Measurements from ENCODE around the genes HARS2, PCDHA1, PCDHA7, PCDHB3, PCDHGA4, PCDHGB3 and PCDHGB4.

GRCh38 chr5:140674592-140675242, 1.3 kb upstream of the DND1 start:
- PRO-cap, 3 experiments, result no peak in any of the 3 experiments
- RRBS, result no CpG with 5 or more reads among the region's 7 CpGs

DNA sequence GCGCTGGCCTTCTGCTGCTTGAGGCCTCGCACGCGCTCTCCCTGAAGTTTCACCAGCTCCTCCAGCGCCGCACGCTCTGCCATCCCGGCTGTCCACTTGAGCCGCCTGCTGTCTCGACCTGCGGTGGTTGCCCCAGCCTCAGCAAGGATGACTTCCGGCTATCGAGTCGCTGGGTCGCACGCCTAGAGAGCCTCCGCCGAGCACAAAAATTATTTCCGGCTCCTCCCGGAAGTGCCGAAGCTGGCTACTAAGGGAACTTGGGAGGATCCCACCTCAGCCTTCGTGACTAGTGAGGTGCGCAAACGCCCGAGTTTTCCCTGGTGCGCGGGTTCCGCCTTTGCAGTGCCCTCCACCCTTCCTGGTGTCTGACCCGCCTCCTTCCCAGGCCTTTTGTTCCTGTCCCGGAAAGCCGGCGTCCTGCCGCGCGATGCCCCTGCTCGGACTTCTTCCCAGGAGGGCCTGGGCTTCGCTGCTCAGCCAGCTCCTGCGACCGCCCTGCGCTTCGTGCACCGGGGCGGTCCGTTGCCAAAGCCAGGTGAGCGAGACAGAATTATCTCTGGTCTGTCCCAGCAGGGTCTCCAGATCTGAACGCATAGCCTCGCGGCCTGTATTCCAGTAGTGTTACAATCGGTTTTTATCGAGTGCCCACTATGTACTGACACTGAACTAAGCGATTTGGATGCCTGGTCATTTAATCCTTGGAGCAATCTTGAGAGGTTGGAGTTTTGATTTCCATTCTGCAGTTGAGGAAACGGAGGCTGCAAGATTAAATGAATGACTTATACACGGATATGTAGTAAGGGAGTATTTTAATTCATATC, at the start of gene HARS2:
HARS2 (plus strand) TSS at position 234 of the 821 bp plus-strand sequence.
- PRO-cap, 3 experiments, result peak in 3 of 3 experiments; most common plus-strand start position 231 of the sequence (in 2); most common minus-strand start position 98 of the sequence (in 3)
- RRBS, result 1% methylated on average over 23 of the region's 53 CpGs

- PRO-cap, 3 experiments, result no peak in any of the 3 experiments
- RRBS, result no CpG with 5 or more reads among the region's 10 CpGs
These were observed 8.0 kb downstream of the ZMAT2 start for GRCh38 chr5:140708090-140708725.

GRCh38 chr5:140785943-140786415, at the start of gene PCDHA1:
TSS of gene PCDHA1 (plus strand) at chr5:140786140.
- PRO-cap, 3 experiments, result no peak in any of the 3 experiments
- RRBS, result 13% methylated on average over 2 of the region's 11 CpGs

GRCh38 chr5:140834020-140834399, at the start of gene PCDHA7:
TSS of gene PCDHA7 (plus strand) at chr5:140834269.
- PRO-cap, 3 experiments, result no peak in any of the 3 experiments
- RRBS, result no CpG with 5 or more reads among the region's 9 CpGs

DNA sequence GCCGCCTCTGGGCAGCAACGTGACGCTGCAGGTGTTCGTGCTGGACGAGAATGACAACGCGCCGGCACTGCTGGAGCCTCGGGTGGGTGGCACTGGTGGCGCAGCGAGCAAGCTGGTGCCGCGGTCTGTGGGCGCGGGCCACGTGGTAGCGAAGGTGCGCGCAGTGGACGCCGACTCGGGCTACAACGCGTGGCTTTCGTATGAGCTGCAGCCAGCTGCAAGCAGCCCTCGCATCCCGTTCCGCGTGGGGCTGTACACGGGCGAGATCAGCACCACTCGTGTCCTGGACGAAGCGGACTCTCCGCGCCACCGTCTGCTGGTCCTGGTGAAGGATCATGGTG, 1.9 kb downstream of the PCDHA8 start:
- PRO-cap, 3 experiments, result no peak in any of the 3 experiments
- RRBS, result no CpG with 5 or more reads among the region's 37 CpGs

DNA sequence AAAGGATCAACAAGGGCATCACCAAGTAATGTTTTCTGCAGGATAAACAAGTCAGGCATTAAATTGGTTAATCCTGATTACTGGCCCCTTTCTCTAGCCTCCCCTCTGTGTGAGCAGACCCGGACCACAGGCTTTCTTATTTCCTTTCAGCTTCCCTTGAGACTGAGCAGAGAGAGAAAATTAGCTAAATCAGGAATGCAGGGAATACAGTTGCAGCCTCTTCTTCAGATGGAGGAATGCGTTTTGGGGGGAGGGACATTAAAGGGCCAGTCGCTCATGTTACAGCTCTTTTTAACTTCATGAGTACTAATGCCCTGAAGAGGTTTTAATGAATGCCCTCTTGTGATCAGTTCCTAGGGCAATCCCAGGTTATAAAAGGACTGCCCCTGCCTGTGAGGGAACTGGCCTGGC, 19.9 kb downstream of the PCDHAC2 start:
- PRO-cap, 3 experiments, result no peak in any of the 3 experiments
- RRBS, result no CpG with 5 or more reads among the region's 3 CpGs

DNA sequence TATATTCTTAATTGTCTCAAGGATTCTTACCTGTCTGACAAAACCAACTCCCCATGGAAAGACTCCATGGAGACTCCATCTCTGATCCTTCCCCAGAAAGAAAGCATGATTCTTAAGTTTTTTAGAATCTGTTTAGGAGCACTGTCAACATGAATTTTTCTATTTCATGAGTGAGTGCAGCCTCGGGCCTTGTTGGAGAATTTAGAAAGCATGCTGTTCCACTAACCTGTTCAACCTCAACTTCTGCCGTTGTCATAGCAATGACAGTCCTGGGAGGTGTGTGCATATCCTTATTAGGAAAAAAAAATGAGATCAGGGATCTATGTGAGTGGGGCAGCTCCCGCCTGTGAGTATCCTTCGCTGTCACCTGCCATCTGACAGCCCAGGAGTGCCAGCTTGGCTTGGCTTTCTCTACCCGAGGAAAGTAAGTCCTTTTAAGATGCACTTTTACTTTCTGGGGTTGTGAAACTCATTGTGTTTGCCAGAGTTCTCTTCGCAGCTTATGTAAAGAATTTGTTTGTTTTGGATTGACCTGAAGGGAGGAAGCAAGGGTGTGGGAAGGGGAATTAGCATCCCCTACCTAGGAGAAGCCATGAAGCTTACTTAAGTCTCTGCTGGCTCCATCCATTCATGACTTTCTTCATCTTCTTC, 21.8 kb downstream of the PCDHAC2 start:
- PRO-cap, 3 experiments, result no peak in any of the 3 experiments
- RRBS, result no CpG with 5 or more reads among the region's 6 CpGs

DNA sequence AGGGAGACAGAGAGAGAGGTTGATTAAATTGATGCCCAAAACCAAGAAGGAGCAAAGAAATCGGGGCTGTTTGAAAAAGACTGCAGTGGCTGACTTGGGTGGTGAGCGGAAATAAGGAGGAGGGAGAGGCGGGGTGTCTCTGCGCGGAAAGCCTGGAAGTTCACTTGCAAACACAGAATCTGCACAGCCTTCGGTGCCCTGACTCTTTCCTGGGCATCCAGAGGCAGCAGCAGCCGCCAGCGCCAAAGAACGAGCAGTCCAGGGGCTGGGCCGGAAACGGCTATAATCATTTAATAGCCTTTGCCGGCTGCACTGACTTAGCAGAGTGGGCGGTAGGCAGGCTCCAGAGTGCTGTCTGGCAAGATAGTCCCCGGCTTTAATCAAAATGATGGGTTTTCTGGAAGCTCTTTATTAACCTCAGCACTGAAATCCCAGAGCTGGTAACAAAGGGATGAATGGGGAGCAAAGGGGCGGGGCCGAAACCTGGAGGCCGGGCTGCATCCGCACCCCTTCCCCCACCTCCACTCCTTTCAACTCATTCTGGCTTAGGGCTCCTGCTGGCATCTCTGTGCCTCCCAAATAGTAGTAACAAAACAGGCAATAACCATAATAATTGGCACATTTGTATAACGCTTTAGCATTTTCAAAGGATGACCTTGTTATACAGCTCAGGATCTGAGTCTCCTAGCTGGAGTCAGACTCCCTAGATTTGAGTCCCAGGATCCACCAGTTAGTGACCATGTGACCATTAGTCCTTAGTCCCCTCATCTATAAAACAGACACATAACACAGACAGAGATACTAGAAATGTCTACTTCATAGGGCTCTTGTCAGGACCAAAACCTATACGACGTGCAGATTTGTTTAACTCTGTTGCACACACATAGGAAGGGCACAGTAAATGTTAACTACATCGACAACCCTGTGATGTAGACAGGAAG, 35.8 kb downstream of the PCDHAC2 start:
- PRO-cap, 3 experiments, result no peak in any of the 3 experiments
- RRBS, result 3% methylated on average over 3 of the region's 22 CpGs

GRCh38 chr5:141050955-141051196, 298 bp upstream of the PCDHB1 start:
- PRO-cap, 3 experiments, result no peak in any of the 3 experiments
- RRBS, result no CpG with 5 or more reads among the region's 4 CpGs

DNA sequence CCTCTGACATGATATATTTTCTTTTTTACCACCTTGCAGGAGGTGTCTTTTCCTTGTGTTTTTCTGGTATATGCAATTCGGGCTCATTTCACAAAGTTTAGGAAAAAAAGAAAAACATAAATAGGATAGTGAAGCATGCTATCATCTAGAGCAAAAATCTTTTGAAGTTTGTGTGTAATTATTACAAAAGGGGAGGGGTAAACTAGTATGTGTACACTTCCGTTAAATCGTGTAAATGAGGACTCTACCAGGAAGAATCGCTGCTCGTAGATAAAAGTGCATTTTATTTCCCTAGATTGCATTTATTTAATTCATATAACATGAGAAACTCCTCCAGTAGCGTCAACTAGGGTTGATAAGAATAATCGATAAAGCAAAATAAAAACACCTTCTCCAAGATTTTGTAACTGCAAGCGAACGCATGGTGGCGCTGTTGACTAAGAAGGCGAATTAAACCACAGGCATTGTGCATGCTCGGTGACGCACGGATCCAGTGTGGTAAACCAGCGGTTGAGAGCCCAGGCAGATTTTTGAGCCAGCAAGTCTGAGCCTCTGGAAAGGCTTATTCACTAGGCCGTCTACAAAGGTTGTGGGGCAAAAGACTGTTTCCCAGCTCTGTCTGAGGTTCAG, at the start of gene PCDHB3:
PCDHB3 (plus strand) TSS at position 493 of the 630 bp plus-strand sequence.
- PRO-cap, 3 experiments, result peak in 1 of 3 experiments; most common plus-strand start position 493 of the sequence (in 1)
- RRBS, result no CpG with 5 or more reads among the region's 16 CpGs

DNA sequence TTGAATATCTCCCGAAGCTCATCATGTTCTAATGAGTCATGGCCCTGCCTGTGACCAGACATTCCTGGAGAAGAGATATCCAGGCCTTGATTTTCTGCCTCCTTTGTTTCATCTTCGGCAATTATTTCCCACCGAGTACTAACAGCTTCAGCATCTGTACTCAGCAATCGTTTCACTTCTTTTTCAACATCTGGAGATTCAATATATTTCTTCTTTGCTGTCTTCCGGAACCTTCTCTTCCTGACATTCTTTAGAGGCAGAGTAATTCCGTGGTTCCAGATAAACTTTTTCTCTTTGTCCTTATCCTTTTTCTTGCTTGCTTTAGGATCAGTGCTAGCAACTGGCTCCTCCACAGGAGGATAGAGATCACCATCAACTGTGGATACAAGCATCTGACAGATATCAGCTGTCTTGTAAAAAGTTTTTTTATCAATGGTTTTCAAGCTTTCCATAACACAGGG, 1.2 kb downstream of the TAF7 start:
- PRO-cap, 3 experiments, result no peak in any of the 3 experiments
- RRBS, result no CpG with 5 or more reads among the region's 6 CpGs

DNA sequence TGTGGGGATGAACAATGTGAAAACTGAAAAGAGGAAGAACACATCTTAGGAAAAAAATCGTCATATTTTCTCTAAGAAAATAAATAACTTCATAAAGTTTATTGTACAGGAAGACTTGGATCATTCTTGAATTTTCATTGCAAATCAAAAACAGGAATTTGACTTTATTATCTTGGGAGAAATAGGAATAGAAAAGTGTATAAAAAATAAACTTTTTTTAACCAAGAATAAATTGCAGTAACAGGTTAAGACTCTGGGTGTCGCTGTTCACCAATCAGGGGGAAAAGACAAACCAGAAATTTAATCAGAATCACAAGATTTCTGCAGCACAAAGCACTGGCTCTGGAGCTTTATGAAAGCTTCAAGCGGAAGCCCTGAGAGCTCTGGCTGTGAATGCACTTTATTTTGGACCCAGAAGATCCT, at the start of gene PCDHGA4:
PCDHGA4 (plus strand) TSS at position 307 of the 423 bp plus-strand sequence.
- PRO-cap, 3 experiments, result no peak in any of the 3 experiments
- RRBS, result no CpG with 5 or more reads among the region's 3 CpGs

- PRO-cap, 3 experiments, result no peak in any of the 3 experiments
- RRBS, result no CpG with 5 or more reads among the region's 8 CpGs
These were observed at the start of gene PCDHGB3 for GRCh38 chr5:141369939-141370361. TSS of gene PCDHGB3 (plus strand) at chr5:141370242.

DNA sequence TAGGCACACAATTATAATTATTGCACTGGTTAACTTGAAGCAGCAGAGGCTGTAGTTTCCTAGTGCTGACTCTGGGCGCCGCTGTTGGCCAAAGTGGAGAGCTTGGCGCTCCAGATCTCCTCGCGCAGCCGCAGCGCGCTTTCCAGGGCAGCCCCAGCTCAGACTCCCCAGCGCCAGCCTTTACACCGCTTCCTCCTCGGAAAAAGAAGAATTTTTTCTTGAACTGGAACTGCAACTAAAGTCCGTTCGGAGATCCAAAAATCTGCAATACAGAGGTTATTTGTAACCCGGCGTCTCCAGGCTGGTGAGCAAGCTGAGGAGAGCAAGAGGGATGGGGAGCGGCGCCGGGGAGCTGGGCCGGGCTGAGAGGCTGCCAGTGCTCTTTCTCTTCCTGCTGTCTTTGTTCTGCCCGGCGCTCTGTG, at the start of gene PCDHGB4:
PCDHGB4 (plus strand) TSS at position 145 of the 422 bp plus-strand sequence.
- PRO-cap, 3 experiments, result no peak in any of the 3 experiments
- RRBS, result 24% methylated on average over 2 of the region's 21 CpGs

DNA sequence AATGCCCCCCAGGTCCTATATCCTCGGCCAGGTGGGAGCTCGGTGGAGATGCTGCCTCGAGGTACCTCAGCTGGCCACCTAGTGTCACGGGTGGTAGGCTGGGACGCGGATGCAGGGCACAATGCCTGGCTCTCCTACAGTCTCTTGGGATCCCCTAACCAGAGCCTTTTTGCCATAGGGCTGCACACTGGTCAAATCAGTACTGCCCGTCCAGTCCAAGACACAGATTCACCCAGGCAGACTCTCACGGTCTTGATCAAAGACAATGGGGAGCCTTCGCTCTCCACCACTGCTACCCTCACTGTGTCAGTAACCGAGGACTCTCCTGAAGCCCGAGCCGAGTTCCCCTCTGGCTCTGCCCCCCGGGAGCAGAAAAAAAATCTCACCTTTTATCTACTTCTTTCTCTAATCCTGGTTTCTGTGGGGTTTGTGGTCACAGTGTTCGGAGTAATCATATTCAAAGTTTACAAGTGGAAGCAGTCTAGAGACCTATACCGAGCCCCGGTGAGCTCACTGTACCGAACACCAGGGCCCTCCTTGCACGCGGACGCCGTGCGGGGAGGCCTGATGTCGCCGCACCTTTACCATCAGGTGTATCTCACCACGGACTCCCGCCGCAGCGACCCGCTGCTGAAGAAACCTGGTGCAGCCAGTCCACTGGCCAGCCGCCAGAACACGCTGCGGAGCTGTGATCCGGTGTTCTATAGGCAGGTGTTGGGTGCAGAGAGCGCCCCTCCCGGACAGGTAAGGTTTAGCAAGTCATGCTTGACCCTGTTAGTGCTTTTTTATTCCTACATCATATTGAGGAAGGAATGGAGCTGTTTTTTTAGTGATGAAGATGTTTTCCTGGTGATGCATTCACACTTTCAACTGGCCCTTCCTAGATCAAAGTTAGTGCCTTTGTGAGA, 2.3 kb downstream of the PCDHGC3 start:
- PRO-cap, 3 experiments, result no peak in any of the 3 experiments
- RRBS, result 21% methylated on average over 2 of the region's 35 CpGs

- PRO-cap, 3 experiments, result no peak in any of the 3 experiments
These were observed 25.5 kb downstream of the PCDHGC5 start for GRCh38 chr5:141514553-141514641.

GRCh38 chr5:141521057-141521869, 32.4 kb downstream of the PCDHGC5 start:
- PRO-cap, 3 experiments, result no peak in any of the 3 experiments
- RRBS, result no CpG with 5 or more reads among the region's 5 CpGs

DNA sequence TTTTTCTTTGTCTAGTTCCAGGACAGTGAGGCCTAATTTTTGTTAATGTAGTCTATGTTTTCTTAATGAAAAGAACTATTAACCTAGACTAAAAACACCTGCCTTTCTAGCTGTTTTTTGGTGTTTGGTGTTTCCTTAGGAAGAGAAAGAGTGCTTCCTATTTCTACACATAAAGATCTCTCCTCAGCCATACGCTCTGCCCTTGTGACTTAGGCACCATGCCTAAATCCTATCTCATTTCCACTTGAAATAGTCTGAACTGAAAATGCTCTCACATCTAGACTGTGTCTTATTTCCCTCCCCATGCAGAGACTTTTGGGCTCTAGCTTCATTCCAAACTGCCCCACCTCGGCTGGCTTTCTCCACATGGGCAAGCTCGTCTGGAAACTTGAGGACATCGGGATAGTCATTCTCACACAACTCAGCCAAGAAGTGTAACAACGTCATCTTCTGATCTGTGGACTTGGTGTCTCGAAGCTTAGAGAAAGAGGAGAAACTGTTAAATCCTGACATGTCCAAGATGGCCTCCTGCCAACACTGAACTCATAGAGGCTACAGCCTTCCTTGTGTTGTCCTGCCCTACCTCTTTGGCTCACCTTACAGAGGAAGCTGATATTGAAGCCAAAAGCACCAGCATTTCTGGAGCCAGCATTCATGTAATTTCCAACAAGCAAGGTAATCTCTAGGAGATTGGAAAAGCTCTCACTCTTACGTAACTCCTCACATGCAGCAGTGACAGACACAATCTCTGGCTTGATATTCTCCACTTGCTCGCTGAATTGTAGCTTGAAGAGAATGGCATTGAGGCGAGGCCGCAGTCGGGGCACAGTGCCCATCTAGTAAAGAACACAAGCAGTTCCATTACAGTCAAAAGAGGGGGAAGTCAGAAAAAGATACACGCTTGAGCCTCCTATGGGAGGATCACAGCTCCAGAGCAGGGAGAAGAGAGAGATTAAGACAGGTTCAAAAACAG, 39.5 kb downstream of the PCDHGC5 start:
- PRO-cap, 3 experiments, result no peak in any of the 3 experiments
- RRBS, result no CpG with 5 or more reads among the region's 12 CpGs

DNA sequence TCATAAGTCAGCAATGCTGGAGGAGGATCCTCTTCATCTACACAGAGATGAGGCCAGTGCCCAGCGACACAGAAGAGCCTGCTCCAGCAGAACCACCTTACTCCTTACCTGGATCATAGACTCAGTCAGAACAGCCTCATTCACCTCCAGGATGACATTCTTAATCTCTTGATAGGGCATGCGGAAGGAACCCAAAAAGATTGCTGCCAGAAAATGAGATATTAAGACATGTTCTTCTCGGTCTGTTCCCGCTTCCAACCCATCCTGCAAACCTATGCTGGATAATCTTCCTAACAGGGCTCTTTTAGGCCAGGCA, 40.6 kb downstream of the PCDHGC5 start:
- PRO-cap, 3 experiments, result no peak in any of the 3 experiments
- RRBS, result no CpG with 5 or more reads among the region's 4 CpGs

Measured in breast (tissue), 4 donors.